Ishikawa (cell line): ENCODE results near the genes TAGLN3, SLC35A5, SIDT1, ATP6V1A and DRD3.

DNA sequence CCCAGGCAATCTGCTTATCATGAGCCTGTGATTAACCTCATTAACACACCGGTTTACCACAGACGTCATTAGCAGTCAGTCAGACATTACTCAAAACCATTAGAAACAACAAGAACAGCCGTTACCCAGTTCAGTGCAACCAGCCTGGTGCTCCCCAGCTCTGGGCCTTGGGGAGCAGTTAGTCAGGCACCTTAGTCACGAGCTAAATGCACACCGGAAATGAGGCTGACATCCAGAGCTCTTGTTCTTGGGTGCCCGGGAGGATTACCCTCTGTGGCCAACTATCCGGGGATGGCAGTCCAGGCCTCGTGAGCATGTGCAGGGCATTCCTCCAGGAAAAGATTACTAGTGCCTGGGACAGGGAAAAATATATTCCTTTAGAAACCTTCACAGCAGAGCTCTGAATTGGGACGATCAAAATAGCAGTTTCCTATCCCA, 38.0 kb downstream of the PLCXD2 start:
- RRBS: no CpG with 5 or more reads among the region's 9 CpGs

- RRBS: no CpG with 5 or more reads among the region's 5 CpGs
These were observed 64.9 kb downstream of the PLCXD2 start for GRCh38 chr3:111739187-111740041.

GRCh38 chr3:111858522-111858996, 506 bp upstream of the PHLDB2 start:
- RRBS: no CpG with 5 or more reads among the region's 11 CpGs

GRCh38 chr3:111992108-111992804, 6.5 kb upstream of the TAGLN3 start:
- RRBS: no CpG with 5 or more reads among the region's 3 CpGs

- RRBS: 2% methylated on average over 6 of the region's 29 CpGs
These were observed at the start of gene TAGLN3 for GRCh38 chr3:111998410-111999448. TAGLN3 (plus strand) TSS chr3:111998922.

DNA sequence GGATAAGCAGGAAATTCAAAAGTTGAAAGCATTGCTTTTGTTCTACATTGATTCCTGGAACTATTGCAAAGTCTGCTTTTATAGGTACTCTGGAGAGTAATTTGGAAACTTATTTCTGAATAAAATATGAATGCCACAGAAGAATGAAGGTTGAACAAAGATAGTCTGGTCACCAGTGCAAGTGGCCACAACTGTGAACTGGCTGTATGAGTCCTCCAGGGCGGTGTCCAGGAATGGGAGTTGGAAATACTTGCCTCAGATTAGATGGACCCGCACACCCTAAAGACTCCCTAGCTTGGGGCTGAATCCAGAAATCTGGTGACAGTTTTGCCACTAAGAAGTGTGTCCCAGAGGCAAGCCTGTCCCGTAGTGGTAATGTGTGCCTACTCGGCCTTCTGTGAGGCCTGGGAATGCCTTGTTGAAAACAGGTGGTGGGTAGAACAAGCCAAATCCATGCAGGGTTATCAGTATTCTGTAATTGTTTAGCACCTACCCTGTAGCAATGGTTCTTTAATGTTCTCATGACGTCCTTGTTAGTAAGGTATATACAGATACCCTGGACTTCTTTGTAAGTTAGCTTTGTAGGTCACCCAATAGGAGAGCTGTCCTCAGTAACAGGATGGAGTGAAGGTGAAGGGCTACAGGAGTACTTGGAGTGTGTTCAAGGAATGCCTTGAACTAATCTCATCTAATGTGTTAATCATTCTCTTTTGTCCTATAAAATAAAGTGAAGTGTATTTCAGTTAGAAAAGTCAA, 1.5 kb downstream of the C3orf52 start:
- RRBS: no CpG with 5 or more reads among the region's 5 CpGs

DNA sequence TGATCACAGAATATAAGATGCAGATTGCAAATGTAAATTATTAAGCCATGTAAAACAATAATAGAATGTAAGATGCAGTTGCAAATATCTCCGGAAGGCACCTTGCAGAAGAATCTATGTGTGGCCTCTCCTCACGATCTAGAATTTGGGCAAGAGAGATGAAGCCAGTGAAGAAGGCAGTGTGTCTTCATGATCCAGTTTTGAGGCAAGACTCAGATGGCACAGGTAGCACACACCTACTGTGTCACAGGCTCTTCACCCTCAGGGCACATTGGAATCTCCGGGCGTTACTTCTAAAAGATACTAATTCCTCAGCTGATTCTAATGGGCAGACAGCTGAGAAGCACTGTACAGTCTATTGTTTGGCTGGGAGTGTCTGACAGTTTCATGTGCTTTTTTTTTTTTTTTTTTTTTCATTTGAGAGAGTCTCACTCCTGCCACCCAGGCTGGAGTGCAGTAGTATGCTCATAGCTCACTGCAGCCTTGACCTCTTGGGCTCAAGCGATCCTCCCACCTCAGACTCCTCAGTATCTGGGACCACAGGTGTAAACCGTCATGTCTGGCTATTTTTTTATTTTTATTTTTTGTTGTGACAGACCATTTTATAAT, 3.8 kb downstream of the C3orf52 start:
- RRBS: 96% methylated on average over 1 of the region's 6 CpGs

- RRBS: no CpG with 5 or more reads among the region's 3 CpGs
These were observed 20.6 kb downstream of the CD200 start for GRCh38 chr3:112353596-112353887.

DNA sequence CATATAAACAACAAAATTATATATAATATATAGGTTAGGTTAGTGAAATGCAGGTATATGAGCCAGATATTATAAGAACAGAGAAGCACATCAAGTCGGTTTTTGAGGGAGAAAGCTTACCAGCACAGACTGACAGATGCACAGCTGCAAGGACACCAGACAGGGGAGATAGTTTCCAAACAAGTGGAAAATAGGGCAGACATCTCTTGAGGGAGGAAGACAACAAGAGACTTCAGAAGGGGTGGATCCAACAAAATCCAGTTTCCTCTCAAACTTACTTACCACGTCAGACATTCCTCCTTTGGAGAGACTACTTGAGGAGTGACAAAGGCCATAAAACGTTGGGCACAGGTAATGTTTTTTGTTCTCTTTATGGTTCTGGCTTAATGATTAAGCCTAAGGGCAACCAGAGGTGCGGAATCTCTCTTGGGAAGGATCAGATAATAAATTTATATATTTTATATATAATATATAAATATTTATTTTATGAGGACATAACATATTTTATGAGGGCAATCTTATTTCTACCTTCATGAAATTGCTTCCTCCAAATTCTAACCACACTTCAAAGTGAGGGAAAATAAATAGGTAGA, 76.1 kb downstream of the CD200 start:
- RRBS: no CpG with 5 or more reads among the region's 4 CpGs

DNA sequence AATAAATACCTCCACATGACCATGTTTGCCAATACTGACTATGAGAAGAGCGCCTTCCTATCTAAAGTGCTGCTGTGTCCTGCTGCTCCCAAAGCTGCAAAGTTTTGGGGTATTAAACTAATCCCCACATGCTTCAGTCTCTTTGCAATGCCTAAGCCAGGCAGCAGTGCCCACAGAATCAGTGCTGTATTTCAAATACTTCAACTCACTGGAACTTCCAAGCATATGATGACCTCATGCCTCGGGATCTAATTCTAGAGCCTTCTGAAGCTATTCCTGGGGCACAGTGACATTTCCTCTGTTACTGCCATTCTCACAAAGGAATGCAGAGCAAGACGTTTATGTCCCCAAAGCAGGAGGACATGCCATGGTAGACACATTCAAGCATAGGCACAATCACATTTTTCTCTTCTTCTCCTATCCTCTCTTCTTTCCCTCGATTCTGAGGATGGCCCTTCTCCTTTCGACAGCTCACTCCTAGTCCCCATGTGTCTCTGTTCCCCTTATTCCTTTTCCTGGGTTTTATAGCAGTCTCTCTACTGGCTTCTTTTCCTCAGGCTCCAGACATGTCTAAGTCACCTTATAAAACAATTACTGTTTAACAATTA, 78.5 kb downstream of the CD200 start:
- RRBS: no CpG with 5 or more reads among the region's 5 CpGs

DNA sequence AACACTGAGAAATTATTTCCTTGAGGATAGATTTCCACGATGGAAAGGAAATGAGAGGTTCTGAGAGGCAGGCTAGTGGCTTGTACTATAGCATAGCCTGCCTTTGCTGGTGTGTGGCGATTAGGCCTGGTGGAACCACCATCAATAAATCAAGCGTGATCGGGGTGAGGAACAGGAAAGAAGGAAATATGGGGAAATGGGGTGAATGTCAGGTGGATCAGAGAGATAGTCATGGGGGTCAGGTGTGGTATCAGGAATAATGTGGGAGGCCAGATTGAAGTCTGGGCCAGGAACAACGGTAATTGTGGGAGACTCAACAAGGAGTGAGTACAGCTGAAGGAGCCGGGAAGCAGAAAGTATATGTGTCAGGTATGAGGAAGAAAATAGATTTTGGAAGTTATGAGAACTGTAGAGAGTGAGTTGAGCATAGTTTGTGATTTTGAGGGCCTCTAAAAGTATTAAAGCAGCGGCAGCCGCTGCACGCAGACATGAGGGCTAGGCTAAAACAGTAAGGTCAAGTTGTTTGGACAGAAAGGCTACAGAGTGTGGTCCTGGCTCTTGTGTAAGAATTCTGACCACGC, 80.0 kb downstream of the BTLA start:
- RRBS: no CpG with 5 or more reads among the region's 10 CpGs

- RRBS: 3% methylated on average over 12 of the region's 51 CpGs
These were observed at the start of gene SLC35A5 for GRCh38 chr3:112561810-112562673. SLC35A5 (plus strand) TSS chr3:112562045.

DNA sequence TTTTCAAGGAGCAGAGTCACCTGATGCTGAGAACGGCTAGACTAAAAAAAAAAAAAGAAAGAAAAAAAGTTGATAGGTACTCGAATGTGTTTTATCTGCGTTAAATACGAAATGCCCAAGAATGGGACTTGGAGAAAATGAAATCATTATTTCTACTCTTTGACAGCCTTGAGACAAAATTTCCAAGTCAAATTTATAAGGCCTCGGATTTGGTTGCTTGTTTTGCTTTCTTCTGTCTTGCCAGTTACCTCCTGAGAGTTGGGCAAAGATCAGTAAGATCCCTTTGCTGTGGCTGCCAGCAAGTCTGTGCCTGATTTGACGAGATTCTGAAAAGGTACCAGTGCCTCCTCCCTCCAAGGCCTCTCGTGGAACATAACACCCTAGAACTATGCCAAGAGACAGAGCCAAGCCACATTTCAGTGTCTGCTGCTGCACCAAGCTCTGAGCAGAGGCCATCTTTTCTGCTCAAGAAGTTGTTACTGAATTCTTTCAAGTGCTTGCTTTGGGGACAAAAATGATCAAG, 32.3 kb upstream of the NEPRO start:
- RRBS: no CpG with 5 or more reads among the region's 7 CpGs

DNA sequence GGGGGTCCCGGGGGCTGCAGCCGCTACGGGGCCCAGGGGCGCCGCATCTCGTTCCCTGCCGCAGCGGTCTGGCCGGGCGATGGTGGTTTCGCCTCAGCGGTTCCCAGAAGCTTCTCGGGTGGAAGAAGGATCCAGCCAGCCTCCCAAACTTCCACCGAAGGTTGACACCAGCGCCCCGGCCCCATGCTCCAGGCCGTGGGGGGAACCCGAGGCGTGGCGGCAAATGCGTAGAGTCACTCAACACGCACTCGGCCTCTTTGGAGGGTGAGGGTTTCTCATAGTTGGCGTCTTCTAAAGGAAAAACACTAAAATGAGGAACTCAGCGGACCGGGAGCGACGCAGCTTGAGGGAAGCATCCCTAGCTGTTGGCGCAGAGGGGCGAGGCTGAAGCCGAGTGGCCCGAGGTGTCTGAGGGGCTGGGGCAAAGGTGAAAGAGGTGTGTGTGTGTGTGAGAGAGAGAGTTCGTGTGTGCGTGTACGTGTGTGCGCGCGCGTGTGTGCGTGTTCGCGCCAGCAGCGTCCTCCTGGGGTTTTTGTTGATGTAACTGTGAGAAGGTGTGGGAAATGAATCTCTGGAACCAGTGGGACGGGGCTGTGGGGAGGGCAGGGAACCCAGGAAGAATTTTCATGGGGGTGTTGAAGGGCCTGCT, 1.0 kb downstream of the BOC start:
- RRBS: 2% methylated on average over 15 of the region's 44 CpGs

- RRBS: no CpG with 5 or more reads among the region's 13 CpGs
These were observed 29.6 kb downstream of the SPICE1 start for GRCh38 chr3:113485140-113485923.

- RRBS: no CpG with 5 or more reads among the region's 17 CpGs
These were observed at the start of gene SIDT1 for GRCh38 chr3:113531892-113532664. SIDT1 (plus strand) TSS chr3:113532555.

GRCh38 chr3:113629997-113630503, 66.4 kb downstream of the USF3 start:
- RRBS: no CpG with 5 or more reads among the region's 10 CpGs

DNA sequence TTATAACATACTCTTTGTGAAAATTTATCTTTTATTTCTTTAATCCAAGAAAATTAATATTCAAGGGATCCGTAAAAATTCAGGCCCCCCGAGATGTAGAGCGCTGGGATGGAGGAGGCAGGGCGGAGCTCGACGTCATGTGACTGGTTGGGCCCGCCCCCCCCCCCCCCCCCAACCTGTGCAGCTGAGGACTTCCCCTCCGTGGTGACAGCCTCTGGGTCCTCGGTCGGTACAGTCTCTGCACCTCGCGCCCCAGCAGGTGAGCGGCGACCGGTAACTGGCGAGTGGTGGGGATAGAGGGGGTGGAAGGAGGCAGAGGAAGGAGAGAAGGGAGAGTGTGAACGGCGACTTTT, at the start of gene ATP6V1A:
Gene ATP6V1A (plus strand): TSS at position 181 of the 353 bp plus-strand sequence.
- RRBS: 3% methylated on average over 2 of the region's 18 CpGs

GRCh38 chr3:114059914-114060385, 3.4 kb downstream of the QTRT2 start:
- RRBS: no CpG with 5 or more reads among the region's 1 CpG

- RRBS: no CpG with 5 or more reads among the region's 9 CpGs
These were observed at the start of gene DRD3 for GRCh38 chr3:114178647-114179157. DRD3 (minus strand) TSS chr3:114179052.